Anterior vena cava (tissue), 1 donor: ENCODE data around the gene IL1R1.

GRCh38 chr2:101135922-101136403, 15.2 kb downstream of the TBC1D8 start:
- PRO-cap = no peak

DNA sequence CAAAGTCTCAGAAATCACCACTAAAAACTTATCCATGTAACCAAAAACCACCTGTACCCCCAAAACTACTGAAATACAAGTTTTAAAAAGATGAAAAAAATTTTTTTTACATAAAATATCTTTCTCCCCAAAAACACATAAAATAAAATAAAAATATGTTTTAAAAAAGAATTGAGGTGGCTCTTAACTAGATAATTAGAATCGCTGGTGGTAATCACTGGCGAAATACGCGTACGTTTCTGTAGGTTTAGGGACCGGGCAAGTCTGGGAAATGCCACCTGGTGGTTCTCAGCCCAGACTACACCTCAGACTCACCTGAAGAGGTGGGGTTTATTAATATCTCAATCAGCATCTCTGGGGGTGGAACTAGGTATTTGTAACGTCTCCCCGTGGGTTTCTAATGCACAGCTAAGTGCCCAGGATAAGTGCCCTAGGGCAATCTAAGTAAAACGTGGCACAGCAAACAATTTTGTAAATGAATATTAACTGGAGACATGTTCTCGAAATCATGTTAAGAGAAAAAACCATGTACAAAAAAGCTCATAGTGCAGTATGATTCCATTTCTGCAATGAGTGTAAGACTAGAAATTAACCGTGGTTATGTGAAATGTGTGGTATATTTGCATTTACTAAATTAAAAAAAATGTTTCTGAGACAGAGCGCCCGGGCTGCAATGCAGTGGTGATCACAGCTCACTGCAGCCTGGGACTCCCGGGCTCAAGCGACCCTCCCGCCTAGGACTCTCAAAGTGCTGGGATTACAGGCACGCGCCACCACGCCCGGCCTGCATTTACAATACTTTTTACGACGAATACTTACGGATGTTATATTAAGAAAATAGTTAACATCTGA, 794 bp upstream of the CNOT11 start:
- PRO-cap = no peak

DNA sequence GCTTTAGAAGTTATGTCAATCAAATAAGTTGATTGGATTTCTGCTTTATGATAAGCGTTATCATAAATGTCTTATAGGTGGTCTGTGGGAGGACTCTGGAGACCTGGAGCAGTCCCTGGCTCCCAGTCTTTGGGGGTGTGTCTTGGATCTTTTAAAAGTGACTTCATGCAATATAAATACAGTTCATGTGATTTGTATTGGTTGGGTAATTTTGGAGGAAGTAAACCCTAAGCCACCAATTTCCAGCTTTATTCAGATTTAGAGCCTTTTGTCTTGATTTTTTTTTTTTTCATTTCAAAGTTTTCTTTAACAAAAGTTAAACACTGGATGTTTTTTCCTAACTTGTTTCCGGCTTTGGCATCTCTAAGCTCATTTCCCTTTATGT, 68.8 kb downstream of the MAP4K4 start:
- PRO-cap = no peak

DNA sequence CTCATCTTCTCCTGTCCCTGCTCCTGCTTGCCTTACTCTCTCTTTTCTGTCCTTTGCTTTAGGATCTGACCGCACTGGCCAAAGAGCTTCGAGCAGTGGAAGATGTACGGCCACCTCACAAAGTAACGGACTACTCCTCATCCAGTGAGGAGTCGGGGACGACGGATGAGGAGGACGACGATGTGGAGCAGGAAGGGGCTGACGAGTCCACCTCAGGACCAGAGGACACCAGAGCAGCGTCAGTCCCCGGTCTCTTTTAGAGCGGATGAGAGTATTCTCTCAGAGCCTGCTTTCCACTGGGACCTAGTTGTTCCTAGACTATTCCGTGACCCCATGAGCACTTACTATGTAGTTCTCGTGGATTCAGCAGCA, 122.2 kb upstream of the IL1R2 start:
- PRO-cap = no peak

DNA sequence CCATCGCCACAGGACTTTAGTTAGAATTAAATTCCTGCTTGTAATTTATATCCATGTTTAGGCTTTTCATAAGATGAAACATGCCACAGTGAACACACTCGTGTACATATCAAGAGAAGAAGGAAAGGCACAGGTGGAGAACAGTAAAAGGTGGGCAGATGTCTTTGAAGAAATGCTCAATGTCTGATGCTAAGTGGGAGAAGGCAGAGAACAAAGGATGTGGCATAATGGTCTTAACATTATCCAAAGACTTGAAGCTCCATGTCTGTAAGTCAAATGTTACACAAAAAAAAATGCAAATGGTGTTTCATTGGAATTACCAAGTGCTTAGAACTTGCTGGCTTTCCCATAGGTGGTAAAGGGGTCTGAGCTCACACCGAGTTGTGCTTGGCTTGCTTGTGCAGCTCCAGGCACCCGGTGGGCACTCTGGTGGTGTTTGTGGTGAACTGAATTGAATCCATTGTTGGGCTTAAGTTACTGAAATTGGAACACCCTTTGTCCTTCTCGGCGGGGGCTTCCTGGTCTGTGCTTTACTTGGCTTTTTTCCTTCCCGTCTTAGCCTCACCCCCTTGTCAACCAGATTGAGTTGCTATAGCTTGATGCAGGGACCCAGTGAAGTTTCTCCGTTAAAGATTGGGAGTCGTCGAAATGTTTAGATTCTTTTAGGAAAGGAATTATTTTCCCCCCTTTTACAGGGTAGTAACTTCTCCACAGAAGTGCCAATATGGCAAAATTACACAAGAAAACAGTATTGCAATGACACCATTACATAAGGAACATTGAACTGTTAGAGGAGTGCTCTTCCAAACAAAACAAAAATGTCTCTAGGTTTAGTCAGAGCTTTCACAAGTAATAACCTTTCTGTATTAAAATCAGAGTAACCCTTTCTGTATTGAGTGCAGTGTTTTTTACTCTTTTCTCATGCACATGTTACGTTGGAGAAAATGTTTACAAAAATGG, 98.0 kb upstream of the IL1R2 start:
- PRO-cap = no peak

GRCh38 chr2:102055439-102055998, 63.8 kb downstream of the IL1R2 start:
- PRO-cap = no peak

GRCh38 chr2:102061903-102062760, 70.4 kb downstream of the IL1R2 start:
- PRO-cap = no peak

GRCh38 chr2:102069947-102070865, 72.3 kb upstream of the IL1R1 start:
- PRO-cap = unidirectional peak, plus-strand start at chr2:102070591

GRCh38 chr2:102100717-102101258, 41.8 kb upstream of the IL1R1 start:
- PRO-cap = no peak

- PRO-cap = no peak
These were observed 40.8 kb upstream of the IL1R1 start for GRCh38 chr2:102101743-102102169.

DNA sequence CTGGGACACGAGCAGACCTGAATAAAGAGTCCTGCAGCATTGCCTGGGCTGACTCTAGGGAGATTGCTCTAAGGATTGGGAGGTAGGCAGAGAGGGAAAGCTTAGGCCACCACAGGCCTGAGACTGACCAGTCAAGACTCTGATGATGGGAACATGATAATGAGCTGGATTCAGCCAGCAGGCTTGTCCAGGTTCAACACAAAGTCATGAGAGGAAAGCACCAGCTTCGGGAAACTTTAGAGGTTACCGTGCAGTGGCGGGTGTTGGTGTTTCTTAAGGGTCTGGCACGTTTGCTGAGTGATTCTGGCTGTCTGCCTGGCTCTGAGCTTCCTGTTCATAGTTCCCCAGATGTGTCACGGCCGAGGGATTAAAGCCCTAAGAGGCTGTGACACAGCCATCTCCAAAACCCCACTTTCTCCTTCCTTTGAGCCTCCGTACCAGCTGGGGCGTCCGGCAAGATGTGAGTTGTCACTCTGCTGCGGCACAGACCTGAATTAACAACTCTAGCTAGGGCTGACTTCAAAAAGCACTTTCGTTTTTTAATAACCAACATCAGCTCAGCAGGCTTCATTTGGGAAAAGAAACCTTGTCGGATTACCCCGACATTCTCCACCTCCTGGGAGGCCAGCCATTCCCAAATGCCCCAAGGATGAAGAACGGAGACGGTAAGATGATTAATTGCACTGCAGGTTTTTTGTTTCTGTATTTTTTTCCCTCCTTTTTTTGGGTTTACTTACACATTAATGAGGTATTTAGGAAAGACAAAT, 38.2 kb upstream of the IL1R1 start:
- PRO-cap = unidirectional peak, plus-strand start at position 201 of the sequence

- PRO-cap = no peak
These were observed 638 bp upstream of the IL1R1 start for GRCh38 chr2:102142029-102142186.

DNA sequence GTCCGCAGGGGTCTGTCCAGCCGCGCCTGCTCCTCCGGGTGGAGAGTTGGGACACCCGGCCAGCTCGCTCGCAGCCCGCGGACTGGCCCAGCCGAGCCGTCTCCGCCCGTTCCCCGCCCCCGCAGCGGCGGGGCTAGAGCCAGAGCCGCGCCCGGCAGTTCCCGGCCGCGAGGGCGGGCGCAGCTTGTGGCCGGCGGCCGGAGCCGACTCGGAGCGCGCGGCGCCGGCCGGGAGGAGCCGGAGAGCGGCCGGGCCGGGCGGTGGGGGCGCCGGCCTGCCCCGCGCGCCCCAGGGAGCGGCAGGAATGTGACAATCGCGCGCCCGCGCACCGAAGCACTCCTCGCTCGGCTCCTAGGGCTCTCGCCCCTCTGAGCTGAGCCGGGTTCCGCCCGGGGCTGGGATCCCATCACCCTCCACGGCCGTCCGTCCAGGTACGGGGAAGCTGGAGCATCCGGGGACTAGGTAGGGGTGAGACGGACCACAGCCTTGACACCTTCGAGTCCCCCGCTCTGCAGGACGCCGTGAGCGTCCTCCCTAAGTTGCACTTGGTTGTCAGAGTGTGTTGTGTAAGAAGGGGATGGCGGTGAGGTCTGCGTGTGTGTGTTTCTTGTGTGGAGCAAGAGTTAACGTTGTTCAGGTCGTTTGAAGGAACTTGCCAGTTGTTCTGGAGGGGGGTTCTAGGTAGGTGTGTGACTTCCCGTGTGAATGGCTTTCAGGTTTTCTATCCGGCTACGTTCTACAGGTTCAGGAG, at the start of gene IL1R1:
Gene IL1R1 (plus strand): TSS at position 157 of the 751 bp plus-strand sequence.
- PRO-cap = bidirectional peak, plus-strand start at position 157 of the sequence, minus-strand start at position 84 of the sequence; bidirectional peak, plus-strand start at position 573 of the sequence, minus-strand start at position 370 of the sequence

- PRO-cap = bidirectional peak, plus-strand start at chr2:102187673, minus-strand start at chr2:102187625; bidirectional peak, plus-strand start at chr2:102187854, minus-strand start at chr2:102187814; bidirectional peak, plus-strand start at chr2:102188040, minus-strand start at chr2:102188044
These were observed 781 bp downstream of the IL1RL2 start for GRCh38 chr2:102187290-102188318.

DNA sequence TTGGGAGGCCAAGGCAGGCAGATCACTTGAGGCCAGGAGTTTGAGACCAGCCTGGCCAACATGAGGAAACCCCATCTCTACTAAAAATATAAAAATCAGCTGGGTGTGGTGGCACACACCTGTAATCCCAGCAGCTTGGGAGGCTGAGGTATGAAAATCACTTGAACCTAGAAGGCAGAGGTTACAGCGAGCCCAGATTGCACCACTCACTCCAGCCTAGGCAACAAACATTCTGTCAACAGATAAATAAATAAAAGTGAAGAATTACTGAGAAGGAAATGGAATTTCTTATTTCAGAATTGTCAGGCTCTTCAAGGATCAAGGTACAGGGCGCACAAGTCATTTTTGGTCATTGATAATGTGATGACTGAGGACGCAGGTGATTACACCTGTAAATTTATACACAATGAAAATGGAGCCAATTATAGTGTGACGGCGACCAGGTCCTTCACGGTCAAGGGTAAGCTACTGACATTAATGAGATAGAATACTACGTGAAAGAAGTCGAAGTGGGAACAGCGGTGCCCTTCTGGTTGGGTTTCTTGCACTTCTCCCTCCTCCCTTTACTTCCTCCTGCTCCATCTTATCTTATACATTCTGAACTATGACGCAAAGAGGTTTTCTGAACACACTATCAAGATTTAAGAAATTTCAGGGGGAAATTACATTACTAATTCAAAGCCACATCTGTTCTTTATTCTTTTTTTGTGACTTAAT, 15.1 kb upstream of the IL18R1 start:
- PRO-cap = no peak

DNA sequence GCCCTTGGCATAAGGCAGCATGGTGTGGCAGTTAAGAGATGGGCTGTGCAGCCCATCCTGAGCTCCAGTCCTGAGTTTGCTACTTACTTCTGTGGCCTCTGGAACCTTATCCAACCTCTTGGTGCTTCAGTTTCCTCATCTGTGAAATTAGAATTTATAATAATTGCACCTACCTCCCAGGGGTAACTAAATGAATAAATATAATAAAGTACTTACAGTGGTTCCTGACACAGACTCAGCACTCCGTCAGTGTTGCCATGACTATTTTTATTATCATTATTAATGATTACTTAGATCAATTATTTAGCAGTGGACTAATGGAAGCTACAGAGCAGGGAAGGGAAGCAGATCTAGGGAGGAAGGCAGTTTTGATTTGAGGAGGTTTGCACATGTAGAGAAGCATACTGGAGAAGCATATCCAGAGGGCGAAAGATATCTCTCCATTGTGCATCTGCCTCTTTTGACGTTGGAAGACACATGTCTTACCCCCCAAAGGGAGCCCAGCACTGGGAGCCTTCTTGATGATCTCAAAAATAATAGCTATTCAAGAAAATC, 25.1 kb upstream of the IL18RAP start:
- PRO-cap = no peak

GRCh38 chr2:102636366-102637250, 17.3 kb downstream of the SLC9A2 start:
- PRO-cap = no peak

GRCh38 chr2:103741155-103741550, 979.3 kb downstream of the TMEM182 start:
- PRO-cap = no peak

DNA sequence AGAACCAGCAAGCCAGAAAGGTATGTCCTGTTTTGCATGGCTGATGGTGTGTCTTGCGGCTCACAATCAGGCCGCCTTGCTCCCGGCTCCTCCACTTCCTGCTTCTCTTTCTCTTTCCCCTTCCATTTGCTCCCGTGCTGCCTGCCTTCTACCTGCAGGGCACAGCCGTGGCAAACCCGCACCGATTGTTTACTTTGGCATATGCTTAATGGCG, 419.5 kb upstream of the POU3F3 start:
- PRO-cap = no peak

DNA sequence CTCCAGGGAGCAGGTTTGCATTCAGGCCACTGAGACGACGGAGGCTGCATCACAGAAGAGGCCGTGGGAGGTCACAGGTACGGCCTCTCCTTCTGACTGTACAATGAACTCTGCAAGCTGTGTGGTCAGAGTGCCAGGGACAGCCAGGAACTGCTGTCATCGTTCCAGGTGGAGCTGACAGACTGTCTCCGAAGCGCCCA, 149.2 kb upstream of the POU3F3 start:
- PRO-cap = no peak